Thoracic aorta (tissue), 1 donor: ENCODE measurements around a stretch of chr4.

DNA sequence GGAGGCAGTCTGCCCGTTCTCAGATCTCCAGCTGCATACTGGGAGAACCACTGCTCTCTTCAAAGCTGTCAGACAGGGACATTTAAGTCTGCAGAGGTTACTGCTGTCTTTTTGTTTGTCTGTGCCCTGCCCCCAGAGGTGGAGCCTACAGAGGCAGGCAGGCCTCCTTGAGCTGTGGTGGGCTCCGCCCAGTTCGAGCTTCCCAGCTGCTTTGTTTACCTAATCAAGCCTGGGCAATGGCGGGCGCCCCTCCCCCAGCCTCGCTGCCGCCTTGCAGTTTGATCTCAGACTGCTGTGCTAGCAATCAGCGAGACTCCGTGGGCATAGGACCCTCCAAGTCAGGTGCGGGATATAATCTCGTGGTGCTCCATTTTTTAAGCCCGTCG is 60.0 kb downstream of the CYTL1 start:
- RAMPAGE, long total RNA = no peak

DNA sequence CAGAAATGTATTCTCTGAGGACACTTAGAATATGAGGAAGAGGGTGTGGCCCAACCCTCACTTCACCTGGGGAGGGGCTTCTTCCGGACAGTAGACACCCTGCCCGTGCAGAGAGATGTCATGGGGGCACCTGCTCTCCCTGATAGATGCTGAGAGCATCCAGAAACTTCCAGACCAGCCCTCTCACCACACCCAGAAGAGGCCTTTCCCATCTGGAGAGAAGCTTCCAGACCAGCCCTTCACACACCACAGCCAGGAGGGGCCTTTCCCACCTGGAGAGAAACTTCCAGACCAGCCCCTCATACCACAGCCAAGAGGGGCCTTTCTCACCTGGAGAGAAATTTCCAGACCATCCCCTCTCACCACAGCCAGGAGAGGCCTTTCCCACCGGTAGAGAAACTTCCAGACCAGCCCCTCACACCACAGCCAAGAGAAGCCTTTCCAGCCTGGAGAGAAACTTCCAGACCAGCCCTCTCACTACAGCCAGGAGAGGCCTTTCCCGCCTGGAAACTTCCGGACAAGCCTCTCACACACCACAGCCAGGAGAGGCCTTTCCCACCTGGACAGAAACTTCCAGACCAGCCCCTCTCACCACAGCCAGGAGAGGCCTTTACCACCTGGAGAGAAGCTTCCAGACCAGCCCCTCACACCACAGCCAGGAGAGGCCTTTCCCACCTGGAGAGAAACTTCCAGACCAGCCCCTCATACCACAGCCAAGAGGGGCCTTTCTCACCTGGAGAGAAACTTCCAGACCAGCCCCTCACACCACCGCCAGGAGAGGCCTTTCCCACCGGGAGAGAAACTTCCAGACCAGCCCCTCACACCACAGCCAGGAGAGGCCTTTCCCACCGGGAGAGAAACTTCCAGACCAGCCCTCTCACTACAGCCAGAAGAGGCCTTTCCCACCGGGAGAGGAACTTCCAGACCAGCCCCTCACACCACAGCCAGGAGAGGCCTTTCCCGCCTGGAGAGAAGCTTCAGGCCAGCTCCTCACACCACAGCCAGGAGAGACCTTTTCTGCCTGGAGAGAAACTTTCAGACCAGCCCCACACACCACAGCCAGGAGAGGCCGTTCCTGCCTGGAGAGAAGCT is 81.1 kb downstream of the CRMP1 start:
- RAMPAGE, long total RNA = start-site peak on the plus strand centred at position 300 of the sequence, 25 bp wide, 20 reads; start-site peak on the plus strand centred at position 413 of the sequence, 98 bp wide, 42 reads; start-site peak on the plus strand centred at position 713 of the sequence, 8 bp wide, 19 reads; start-site peak on the plus strand centred at position 889 of the sequence, 9 bp wide, 16 reads

DNA sequence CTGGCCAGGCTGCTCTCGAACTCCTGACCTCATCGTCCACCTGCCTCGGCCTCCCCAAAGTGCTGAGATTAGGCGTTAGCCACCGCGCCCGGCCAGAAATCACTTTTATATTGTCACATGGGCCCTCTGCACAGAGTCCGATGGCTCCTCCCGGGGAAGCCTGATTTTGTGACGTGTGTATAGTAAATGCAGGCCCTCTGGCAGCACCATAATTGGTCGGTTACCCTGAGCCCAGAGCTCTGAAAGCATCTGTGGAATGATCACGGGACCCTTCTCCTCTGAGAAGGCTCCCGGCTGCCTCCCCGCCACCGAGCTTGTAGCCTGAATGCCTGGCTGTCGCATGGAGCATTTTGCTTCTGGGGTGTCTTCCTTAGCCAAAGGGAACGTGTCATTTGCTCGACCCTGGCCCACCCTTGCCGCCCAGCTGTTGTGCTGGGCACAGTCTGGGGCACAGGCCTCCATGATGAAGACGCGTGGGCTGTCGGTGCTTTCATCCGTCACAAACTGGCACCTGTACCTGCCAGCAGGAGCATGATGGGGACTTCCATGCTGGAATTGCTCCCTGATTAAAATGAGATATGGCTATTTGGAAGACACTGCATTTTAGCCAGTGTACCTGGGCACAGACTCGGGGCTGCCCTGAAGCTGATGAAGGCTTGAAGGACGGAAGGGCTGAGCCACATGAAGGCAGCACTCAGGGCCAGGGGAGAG is 79.3 kb downstream of the CRMP1 start:
- RAMPAGE, long total RNA = no peak

GRCh38 chr4:6093754-6094204 is 106.6 kb downstream of the JAKMIP1 start:
- RAMPAGE, long total RNA = no peak

- RAMPAGE, long total RNA = no peak
These were observed 801 bp downstream of the JAKMIP1 start for GRCh38 chr4:6199435-6200061.

DNA sequence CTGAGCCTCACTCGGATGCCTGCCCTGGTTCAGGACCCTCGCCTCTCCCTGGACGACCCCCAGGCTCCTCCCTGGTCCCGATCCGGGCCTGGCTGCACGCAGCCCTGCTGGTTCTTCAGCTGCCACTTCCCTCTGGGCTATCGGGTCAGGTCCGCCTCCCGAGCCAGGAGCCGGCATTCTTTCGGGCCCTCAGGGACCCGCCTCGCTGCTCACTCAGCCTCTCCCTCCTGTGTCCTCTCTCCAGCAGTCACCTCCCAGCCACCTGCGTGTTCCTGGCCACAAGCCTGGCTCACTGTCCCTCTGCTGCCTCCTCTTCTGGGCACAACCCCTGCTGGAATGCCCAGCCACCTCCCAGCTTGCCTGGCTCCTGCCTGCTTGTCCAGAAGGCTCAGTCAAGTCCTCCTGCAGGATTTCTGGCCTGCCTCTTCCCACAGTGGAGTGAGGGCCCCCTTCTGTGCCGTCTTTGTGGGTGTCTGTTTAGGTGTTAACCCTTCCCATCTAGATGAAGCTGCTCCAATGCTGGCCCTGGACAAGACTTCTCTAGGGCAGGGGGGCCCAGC is 2.1 kb downstream of the WFS1 start:
- RAMPAGE, long total RNA = no peak

- RAMPAGE, long total RNA = no peak
These were observed 82.0 kb downstream of the PPP2R2C start for GRCh38 chr4:6390406-6390784.

GRCh38 chr4:6823924-6824769 is 41.6 kb downstream of the KIAA0232 start:
- RAMPAGE, long total RNA = no peak

- RAMPAGE, long total RNA = no peak
These were observed 48.5 kb upstream of the TBC1D14 start for GRCh38 chr4:6860803-6861792.

GRCh38 chr4:6862700-6863381 is 46.8 kb upstream of the TBC1D14 start:
- RAMPAGE, long total RNA = no peak

- RAMPAGE, long total RNA = no peak
These were observed 7.9 kb downstream of the TBC1D14 start for GRCh38 chr4:6917166-6918234.

DNA sequence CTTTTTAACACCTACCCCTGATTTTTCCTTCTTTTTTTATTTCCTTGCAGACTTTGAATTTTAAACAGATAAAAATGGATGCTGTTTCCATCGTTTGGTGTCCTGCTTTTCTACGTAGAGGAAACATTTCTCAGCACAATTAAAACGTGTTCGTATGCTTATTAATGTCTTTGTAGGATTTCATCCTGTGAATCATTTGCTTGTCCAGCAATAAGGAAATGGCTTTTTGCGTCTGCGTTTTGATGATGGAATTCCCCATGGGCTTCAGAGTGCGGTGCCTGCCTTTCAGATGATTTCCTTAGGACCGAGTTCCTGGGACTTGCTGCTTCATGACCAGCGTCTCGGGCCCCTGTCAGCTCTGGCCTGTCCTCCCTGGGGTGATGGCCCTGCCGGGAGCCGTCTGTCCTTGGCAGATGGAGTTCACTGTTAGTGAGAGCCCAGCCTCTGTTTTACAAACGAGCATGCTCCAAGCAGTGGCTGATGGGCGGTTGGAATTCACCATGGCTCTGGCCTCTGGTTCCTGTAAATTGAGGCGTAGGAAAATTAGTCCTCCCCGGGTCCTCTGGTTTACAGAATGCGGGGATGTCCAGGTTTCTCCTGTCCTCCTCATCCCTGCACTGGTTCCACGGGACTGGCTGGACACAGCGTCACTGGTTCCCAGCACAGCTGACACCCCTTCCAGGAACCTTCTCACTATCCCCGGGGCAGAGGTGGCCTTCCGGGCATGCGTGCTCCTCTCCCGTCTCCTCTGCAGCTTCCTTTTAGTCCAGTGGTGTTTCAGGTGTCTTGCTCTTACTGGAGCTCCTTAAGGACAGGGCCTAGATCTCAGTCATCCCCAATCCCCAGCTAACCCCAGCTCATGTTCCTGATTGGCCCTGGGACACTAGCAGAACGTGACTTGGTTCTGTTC is 34.8 kb downstream of the TBC1D14 start:
- RAMPAGE, long total RNA = no peak

- RAMPAGE, long total RNA = no peak
These were observed 47.5 kb downstream of the TBC1D14 start for GRCh38 chr4:6956953-6957650.

DNA sequence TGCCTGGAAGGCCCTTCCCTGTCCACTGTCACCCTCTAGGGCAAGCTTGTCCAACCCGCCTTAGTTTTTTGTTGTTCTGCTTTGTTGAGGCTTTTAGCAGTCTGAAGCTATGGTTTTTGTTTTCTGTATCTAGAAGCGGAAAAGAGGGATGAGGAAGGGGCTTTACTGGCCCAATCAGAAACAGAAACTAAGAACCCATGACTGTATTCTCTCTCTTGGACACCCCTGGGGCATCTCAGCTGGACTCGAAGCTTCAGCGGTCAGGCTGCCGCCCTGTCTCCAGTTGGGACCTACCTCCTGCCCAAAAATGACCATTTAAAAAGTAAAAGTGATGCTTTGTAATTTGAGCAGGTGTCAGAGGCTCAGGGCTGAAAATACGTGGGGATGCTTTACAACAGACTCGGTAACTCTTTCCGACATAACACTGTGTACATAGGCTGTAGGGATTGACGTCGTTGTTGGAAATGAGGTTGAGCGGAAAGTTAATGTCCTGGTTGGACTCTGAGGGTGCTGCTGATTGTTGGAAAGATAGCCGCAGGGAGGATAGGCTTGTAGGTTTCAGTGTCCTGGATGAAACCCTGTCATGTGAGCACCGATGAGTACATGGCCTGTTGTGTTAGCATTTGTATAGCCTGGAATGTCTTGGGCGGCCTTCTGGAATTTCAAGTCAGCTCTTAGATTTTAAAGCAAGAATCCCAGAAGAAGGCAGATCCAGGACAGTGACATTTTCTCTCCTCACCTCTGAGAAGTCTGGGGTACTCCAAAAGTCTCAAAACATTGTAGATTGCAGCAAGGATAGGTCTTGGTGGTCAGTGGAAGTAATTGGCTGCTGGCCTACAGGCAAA is 63.1 kb downstream of the TBC1D14 start:
- RAMPAGE, long total RNA = no peak

DNA sequence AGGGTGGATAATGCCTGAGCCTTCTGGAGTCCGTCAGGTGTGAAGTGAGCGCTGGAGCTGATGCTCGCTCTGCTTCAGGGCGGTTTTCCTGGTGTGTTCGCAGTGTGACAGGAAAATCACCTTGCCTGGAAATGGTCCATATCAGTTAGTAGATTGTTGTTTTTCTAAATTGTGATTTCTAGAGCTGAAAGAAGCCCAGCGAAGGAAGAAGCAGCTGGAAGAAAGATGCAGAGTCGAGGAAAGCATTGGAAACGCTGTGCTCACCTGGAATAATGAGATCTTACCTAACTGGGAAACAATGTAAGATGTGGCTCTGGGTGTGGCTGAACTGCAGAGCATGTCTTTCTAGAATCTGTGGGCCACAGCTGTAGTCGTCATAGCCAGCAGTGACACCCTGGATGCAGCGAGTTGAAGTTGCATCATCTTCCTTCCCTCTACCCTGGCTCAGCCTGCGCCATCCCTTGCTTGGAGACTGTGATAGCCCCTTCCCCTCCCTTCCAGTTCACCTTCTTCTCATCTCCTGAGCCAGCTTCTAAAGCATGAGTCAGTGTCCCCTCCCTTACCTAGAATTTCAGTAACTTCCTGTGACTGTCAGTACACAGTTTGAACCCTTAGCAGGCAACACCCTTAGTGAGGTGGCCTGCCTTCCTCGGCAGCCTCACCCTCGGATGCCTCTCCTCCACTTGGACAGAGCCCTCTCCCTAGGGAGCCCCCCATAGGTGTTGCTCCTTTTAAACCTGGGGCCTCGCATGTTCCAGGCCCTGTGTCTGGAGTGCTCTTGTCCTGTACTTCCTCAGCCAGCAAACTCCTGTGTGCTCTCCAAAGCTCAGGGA is 43.7 kb downstream of the CCDC96 start:
- RAMPAGE, long total RNA = no peak

GRCh38 chr4:7031851-7032482 is 10.8 kb downstream of the CCDC96 start:
- RAMPAGE, long total RNA = no peak

GRCh38 chr4:7034164-7035078 is 8.4 kb downstream of the CCDC96 start:
- RAMPAGE, long total RNA = no peak

DNA sequence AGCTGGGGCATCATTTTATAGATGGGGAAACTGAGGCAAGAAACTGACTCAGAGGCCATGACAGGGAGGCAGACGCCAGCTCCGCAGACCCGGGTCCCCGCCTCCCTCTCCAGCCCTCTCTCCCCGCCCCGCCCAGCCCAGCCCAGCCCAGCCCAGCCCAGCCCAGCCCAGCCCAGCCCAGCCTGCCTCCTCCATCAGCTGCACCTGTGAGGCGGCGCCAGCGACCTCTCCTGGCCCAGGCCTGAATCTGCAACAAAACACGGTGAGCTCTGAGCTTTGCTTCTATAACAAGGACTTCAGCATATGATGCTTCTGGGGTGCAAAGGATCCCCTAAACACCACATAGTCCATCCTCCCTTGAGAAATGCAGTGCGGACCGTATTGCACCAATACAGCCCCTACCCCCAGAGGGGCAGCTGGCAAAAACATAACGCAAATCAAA is 215.9 kb upstream of the PSAPL1 start:
- RAMPAGE, long total RNA = no peak

- RAMPAGE, long total RNA = no peak
These were observed 216.6 kb upstream of the PSAPL1 start for GRCh38 chr4:7651244-7651793.

- RAMPAGE, long total RNA = no peak
These were observed 162.5 kb downstream of the AFAP1 start for GRCh38 chr4:7777024-7777668.